HepG2 (cell line): ENCODE data around the gene LONP2.

- RRBS, 2 experiments: no CpG with 5 or more reads among the region's 2 CpGs
CAGE:
- cytosol, long polyA minus RNA: no peak
- cytosol, long polyA plus RNA: no peak
- long polyA plus RNA: no peak
- nucleus, long polyA minus RNA: no peak
- nucleus, long polyA plus RNA: no peak
Observed at GRCh38 chr16:46911185-46911402, 26.9 kb downstream of the GPT2 start.

DNA sequence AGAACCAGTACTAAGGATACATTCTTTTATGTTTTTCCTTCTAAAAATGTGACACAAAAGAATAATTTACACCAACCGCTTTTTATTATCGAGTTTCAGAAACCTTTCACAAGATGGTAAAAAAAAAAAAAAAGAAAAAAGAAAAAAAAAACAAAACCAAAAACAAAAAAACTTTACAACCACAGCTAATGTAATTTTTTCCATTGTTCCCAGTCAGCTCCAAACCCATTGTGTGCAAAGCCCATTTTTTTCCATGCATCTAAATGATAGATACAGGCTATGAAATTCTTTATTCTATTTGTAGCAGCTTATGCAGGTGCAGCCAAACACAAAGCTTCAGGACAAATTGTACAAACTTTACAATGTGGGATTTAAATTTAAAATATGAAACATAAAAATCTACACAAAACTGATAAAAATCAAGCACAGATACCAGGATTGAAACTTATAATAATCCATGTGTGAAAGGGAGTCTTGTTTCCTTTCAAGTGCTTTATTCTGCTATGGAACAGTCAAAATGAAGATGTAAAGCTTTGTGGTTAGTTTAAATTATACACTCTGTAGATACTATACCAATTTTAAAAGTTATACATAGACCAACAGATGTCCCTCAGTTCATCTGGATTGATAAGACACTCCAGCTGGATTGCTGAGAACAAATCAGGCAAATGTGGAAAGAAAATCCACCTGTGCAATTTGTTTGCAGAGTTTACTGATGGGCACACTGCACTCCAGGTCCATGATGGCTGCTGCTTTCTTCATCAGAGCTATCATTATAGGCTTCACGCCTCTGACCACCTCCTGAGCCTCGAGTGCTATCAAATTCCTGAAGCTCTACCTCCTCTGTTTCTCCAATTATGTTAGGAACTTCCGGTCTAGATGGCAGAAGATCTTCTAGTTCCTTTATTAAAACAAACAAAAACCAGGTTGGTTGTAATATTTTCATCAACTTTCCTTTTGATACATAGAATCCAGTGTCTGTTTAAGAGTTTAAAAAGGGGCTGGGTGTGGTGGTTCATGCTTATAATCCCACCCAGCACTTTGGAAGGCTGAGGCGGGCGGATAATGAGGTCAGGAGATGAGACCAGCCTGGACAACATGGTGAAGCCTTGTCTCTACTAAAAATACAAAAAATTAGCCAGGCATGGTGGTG, 16.8 kb downstream of the DNAJA2 start:
- RRBS, 2 experiments: no CpG with 5 or more reads among the region's 7 CpGs
CAGE:
- cytosol, long polyA minus RNA: no peak
- cytosol, long polyA plus RNA: no peak
- long polyA plus RNA: no peak
- nucleus, long polyA minus RNA: no peak
- nucleus, long polyA plus RNA: no peak

DNA sequence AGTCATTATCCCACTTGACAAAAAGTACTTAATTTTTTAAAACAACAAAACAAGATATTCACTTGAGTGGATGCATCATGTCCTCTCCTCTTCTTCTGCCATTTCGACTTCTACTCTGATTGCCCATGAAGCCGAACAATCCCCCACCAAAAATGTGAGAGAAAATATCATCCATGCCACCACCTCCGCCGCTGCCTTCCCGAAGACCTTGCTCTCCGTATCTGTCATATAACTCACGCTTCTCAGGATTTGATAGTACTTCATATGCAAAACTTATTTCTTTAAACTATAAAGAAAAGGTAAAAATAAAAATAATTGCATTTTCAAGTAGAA, 2.2 kb downstream of the DNAJA2 start:
- RRBS, 2 experiments: no CpG with 5 or more reads among the region's 7 CpGs
CAGE:
- cytosol, long polyA minus RNA: no peak
- cytosol, long polyA plus RNA: start-site peak on the minus strand centred at position 166 of the sequence, 49 bp wide, 85 and 124 reads in 2 replicates
- long polyA plus RNA: start-site peak on the minus strand centred at position 182 of the sequence, 81 bp wide, 363 and 237 reads in 2 replicates
- nucleus, long polyA minus RNA: no peak
- nucleus, long polyA plus RNA: no peak

- RRBS, 2 experiments: no CpG with 5 or more reads among the region's 7 CpGs
CAGE:
- cytosol, long polyA minus RNA: no peak
- cytosol, long polyA plus RNA: no peak
- long polyA plus RNA: no peak
- nucleus, long polyA minus RNA: no peak
- nucleus, long polyA plus RNA: no peak
Observed at GRCh38 chr16:47499690-47500101, 38.6 kb downstream of the PHKB start.

DNA sequence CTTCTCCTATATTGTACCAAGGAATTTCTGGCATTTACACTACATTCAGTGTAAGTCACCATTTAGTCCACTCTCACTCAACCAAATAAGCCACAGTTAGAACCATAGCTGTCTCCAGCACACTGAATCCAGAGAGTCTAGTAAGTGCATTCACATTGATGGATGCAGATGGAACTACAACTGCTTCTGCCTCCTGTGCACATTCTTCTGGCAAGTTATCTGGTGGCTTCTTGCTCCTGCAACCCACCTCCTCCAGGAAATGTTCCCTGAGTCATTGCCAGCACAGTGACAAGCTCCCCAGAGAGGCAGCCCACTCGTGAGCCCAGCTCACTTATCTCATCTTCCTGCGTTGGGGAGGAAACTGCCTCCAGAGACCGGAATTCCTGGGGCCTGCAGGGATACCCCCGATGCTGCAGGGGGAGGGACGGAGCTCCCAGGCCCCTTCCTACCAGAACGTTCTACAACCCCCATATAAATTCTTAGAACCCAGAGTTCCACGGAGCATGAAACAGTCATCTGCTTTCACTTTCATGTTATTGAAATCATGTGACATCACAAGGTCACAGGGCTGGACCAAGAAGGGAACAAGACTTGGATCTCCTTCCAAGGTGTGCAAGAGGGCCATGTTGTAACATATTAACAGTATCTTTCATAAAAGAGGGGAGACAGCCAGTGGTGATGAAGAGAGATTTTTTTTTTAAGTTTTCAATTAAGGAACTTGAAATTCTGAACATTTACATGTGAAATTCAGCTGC, 318.5 kb downstream of the PHKB start:
- RRBS, 2 experiments: no CpG with 5 or more reads among the region's 7 CpGs
CAGE:
- cytosol, long polyA minus RNA: no peak
- cytosol, long polyA plus RNA: no peak
- long polyA plus RNA: no peak
- nucleus, long polyA minus RNA: no peak
- nucleus, long polyA plus RNA: no peak

GRCh38 chr16:48156717-48157196, 964 bp upstream of the ABCC12 start:
- RRBS, 2 experiments: 10 to 12% methylated on average over 4 of the region's 20 CpGs
CAGE:
- cytosol, long polyA minus RNA: no peak
- cytosol, long polyA plus RNA: no peak
- long polyA plus RNA: no peak
- nucleus, long polyA minus RNA: no peak
- nucleus, long polyA plus RNA: no peak

GRCh38 chr16:48165889-48166576, 10.2 kb upstream of the ABCC12 start:
- RRBS, 2 experiments: no CpG with 5 or more reads among the region's 3 CpGs
CAGE:
- cytosol, long polyA minus RNA: no peak
- cytosol, long polyA plus RNA: no peak
- long polyA plus RNA: no peak
- nucleus, long polyA minus RNA: no peak
- nucleus, long polyA plus RNA: no peak

GRCh38 chr16:48244112-48245166, at the start of gene LONP2:
Gene LONP2 (plus strand): TSS chr16:48244300.
- RRBS, 2 experiments: 3% methylated on average over 9 to 10 of the region's 71 CpGs
CAGE:
- cytosol, long polyA minus RNA: start-site peak on the plus strand at chr16:48244300-48244397, 773 reads
- cytosol, long polyA plus RNA: start-site peak on the plus strand at chr16:48244293-48244375, 625 and 735 reads in 2 replicates
- long polyA plus RNA: start-site peak on the plus strand at chr16:48244269-48244371, 131 and 739 reads in 2 replicates
- nucleus, long polyA minus RNA: start-site peak on the plus strand at chr16:48244292-48244360, 175 reads
- nucleus, long polyA plus RNA: start-site peak on the plus strand at chr16:48244294-48244371, 855 and 1,249 reads in 2 replicates

DNA sequence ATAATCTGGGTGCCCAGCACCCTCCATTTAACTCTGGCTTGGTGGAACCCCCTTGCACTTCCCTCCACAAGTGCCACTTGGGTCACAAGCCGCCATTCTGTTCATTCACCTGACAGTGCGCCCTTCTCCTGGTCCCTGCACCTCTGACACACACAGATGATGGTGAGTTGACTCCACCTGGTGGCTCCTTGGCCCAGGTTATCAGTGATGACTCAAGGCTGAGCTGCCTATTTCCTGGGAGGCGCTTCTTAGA, 83.5 kb downstream of the N4BP1 start:
- RRBS, 2 experiments: no CpG with 5 or more reads among the region's 3 CpGs
CAGE:
- cytosol, long polyA minus RNA: no peak
- cytosol, long polyA plus RNA: no peak
- long polyA plus RNA: no peak
- nucleus, long polyA minus RNA: no peak
- nucleus, long polyA plus RNA: no peak

DNA sequence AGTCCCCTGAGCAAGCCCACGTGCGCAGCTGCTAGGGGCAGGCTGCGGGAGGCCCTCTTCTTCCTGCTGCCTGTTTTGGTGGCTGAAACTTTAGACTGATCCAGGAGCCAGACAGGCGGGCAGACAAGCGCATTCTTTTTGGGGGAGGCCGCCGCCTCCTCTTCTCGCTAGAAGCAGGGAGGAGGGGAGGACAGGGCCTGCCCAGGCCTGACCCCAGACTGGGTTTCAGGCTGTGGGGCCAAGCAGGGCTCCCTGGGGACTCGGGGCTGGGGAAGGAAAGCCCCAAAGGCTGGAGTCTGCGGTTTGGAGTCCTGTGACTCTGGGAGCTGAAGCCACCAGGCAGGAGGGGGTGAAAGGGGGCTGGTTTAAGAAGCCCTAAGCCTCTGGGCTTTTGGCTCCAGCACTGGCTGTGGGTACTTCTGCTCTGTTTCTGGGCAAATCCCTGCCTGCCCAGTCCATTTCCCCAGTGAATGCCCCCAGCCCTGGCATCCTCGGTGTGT, 73.6 kb downstream of the N4BP1 start:
- RRBS, 2 experiments: no CpG with 5 or more reads among the region's 11 CpGs
CAGE:
- cytosol, long polyA minus RNA: no peak
- cytosol, long polyA plus RNA: no peak
- long polyA plus RNA: no peak
- nucleus, long polyA minus RNA: no peak
- nucleus, long polyA plus RNA: no peak

GRCh38 chr16:48587151-48587443, 22.9 kb downstream of the N4BP1 start:
- RRBS, 2 experiments: no CpG with 5 or more reads among the region's 3 CpGs
CAGE:
- cytosol, long polyA minus RNA: no peak
- cytosol, long polyA plus RNA: no peak
- long polyA plus RNA: no peak
- nucleus, long polyA minus RNA: no peak
- nucleus, long polyA plus RNA: no peak

DNA sequence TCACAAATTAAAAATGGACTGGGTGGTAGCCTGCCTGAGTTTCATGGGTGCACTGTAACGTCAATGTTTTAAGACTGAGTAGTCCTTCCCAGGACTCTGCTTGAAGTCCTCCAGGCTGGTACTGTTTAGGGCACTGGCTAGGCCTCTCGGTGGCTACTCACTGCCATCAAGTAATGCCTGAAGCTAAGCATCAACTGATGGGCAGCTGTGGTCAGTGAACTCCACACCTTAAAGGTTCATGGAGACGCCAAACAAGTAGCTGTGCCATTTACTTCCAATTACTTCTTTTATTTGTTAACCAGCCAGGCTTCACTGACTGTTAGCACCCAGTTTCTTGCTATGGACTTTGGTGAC, 6.8 kb downstream of the N4BP1 start:
- RRBS, 2 experiments: no CpG with 5 or more reads among the region's 3 CpGs
CAGE:
- cytosol, long polyA minus RNA: no peak
- cytosol, long polyA plus RNA: no peak
- long polyA plus RNA: no peak
- nucleus, long polyA minus RNA: no peak
- nucleus, long polyA plus RNA: no peak

DNA sequence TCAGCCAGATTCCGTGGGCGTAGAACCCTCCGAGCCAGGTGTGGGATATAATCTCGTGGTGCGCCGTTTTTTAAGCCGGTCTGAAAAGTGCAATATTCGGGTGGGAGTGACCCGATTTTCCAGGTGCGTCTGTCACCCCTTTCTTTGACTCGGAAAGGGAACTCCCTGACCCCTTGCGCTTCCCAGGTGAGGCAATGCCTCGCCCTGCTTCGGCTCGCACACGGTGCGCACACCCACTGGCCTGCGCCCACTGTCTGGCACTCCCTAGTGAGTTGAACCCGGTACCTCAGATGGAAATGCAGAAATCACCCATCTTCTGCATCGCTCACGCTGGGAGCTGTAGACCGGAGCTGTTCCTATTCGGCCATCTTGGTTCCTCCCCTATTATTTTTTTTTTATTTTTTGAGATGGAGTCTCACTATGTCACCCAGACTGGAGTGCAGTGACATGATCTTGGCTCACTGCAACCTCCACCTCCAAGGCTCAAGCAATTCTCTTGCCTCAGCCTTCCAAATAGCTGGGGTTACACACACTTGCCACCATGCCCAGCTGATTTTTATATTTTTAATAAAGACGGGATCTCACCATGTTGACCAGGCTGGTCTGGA, 164.3 kb upstream of the N4BP1 start:
- RRBS, 2 experiments: no CpG with 5 or more reads among the region's 24 CpGs
CAGE:
- cytosol, long polyA minus RNA: no peak
- cytosol, long polyA plus RNA: no peak
- long polyA plus RNA: no peak
- nucleus, long polyA minus RNA: no peak
- nucleus, long polyA plus RNA: no peak

DNA sequence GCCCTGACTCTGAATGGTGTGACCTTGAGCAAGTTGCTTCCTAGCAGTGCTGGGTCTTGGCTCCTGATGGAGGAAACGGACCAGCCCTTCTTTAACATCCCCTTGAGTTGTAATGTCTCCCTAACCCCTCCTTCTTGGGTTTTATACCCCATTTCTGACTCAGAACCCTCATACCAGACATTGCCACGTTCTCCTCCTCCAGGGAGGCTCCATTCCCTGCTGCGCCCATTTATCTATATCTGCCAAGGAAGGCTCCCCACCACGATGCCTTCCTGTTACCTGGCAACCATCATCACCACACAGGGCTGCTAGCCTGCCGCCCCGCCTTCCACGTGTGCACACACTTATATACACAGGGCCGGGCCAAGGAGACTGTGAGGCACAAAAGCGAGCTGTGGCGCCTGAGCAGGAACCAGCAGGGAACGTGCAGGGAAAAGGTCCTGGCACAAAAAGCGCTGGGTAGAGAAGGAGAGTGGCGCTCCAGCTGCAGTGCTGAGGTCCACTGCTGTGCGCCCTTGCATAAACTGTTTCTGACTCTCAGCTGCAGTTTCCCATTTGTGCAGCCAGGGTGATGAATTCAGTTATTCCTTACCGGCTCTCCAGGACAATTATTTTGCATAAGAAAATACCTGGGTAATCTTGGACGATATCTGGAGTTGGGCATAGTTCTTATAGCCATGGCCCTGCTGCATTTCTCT, 261.8 kb downstream of the CBLN1 start:
- RRBS, 2 experiments: no CpG with 5 or more reads among the region's 16 CpGs
CAGE:
- cytosol, long polyA minus RNA: no peak
- cytosol, long polyA plus RNA: no peak
- long polyA plus RNA: no peak
- nucleus, long polyA minus RNA: no peak
- nucleus, long polyA plus RNA: no peak

DNA sequence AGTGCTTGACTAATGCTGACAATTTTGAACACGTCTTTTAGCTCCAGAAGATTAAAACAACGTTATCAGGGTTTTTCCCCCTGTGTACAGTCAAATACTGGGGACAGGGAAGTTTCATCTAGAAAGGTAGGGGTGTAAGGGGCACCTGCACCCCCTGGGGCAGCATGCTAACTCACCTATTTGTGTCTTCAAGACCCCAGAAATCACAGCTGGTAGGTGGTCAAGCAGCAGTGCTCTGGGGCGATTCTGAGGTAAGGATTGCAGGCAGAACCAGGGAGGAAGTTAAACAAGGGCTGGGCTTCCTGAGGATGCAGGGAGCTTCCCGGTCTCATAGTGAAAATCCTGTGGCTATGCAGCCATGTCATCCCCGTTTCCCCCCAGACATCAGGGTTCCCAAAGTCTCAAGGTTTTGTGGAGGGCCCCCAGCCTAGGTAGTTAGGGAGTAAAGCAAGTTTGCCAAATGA, 78.4 kb downstream of the C16orf78 start:
- RRBS, 2 experiments: no CpG with 5 or more reads among the region's 5 CpGs
CAGE:
- cytosol, long polyA minus RNA: no peak
- cytosol, long polyA plus RNA: no peak
- long polyA plus RNA: no peak
- nucleus, long polyA minus RNA: no peak
- nucleus, long polyA plus RNA: no peak

DNA sequence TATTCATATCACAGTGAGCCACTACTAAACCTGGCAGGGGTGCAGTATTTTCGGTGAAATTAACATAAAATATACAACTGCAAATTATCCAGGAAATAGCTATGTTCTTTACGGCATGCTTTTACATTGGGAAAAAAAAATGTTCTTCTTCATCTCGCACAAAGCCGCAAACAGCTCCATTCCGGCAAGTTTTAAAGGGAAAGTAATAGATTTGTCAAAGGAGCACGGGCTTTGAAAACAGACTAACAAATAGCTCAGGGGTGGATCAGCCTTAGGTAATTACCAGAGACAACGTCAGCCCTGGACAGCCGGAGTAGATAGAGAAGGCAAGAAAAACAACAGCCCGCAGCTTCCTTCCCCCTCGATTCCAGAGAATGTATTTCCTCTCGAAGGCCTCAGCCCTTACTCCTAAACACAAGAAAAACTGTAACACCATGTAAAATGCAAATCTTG, 222.5 kb downstream of the C16orf78 start:
- RRBS, 2 experiments: 80% methylated on average over 1 of the region's 11 CpGs; no CpG with 5 or more reads in 1 of the 2 experiments
CAGE:
- cytosol, long polyA minus RNA: no peak
- cytosol, long polyA plus RNA: no peak
- long polyA plus RNA: no peak
- nucleus, long polyA minus RNA: no peak
- nucleus, long polyA plus RNA: no peak

GRCh38 chr16:49663460-49664718, 192.0 kb downstream of the ZNF423 start:
- RRBS, 2 experiments: 23 to 34% methylated on average over 9 to 12 of the region's 47 CpGs
CAGE:
- cytosol, long polyA minus RNA: no peak
- cytosol, long polyA plus RNA: no peak
- long polyA plus RNA: no peak
- nucleus, long polyA minus RNA: no peak
- nucleus, long polyA plus RNA: no peak

- RRBS, 2 experiments: no CpG with 5 or more reads among the region's 7 CpGs
CAGE:
- cytosol, long polyA minus RNA: no peak
- cytosol, long polyA plus RNA: no peak
- long polyA plus RNA: no peak
- nucleus, long polyA minus RNA: no peak
- nucleus, long polyA plus RNA: no peak
Observed at GRCh38 chr16:49696344-49696837, 159.5 kb downstream of the ZNF423 start.

GRCh38 chr16:49726610-49727009, 129.3 kb downstream of the ZNF423 start:
- RRBS, 2 experiments: no CpG with 5 or more reads among the region's 5 CpGs
CAGE:
- cytosol, long polyA minus RNA: no peak
- cytosol, long polyA plus RNA: no peak
- long polyA plus RNA: no peak
- nucleus, long polyA minus RNA: no peak
- nucleus, long polyA plus RNA: no peak

DNA sequence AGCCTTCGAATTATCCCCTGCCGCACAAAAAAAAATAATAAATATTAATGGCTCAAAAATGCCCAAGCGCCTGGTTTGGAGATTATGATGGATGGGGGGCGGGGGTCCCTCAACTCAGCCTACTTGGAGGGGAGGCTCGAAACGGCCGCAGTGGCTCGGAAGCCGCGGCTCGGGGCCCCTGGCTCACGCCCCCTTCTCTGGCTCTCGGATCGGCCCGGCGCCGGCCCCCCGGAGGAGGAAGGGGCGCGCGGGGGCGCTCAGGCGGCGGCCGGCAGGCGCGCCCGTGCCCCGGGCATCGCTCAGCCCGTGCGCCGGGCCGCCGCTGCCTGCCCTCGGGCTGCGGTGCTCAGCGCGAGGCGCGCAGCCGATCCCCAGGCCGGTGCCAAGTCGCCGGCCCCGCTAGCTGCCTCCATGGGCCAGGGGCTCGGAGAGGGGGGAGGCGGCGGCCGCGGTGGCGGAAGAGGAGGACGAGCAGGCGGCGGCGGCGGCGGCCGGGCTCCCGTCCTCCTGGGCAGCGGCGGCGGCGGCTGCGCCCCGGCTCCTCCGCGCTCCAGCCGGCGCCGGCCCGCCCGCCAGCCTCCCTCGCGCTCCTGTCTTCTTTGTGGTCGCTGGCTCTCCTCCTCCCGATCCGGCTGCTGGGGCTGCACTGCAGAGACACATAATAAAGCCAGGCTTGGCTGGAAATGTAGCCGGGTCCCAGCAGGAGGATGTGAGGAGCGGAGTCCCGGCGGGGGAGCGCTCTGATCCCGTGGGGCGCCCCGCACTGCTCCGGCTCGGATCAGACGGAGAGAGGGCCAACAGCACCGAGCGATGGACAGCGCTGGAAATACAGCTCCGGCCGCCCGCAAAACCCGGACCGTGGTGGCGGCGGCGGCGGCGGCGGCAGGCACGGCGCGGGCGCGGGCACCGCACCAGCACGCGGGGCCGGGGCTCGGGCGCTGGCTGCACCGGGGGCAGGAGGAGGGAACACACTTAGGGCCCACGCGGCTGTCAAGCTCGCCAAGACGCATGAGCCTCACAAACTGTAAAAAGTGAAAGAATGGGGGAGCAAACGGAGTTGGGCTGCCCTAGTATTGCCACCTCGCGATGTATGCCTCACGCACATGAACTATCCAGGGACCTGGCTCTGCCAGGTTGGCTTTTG, 904 bp upstream of the ZNF423 start:
- RRBS, 2 experiments: 4 to 8% methylated on average over 64 to 66 of the region's 123 CpGs
CAGE:
- cytosol, long polyA minus RNA: no peak
- cytosol, long polyA plus RNA: no peak
- long polyA plus RNA: no peak
- nucleus, long polyA minus RNA: no peak
- nucleus, long polyA plus RNA: no peak